Thoracic aorta endothelial cell (primary cell): Measurements from ENCODE around the genes CD19, SPNS1, PAGR1, CDIPT, KCTD13, INO80E and C16orf92.

GRCh38 chr16:28864363-28864882 is 780 bp downstream of the SH2B1 start:
- CAGE, long polyA plus RNA: no peak

- CAGE, long polyA plus RNA: no peak
Measured at GRCh38 chr16:28866358-28867284, 3.0 kb downstream of the SH2B1 start.

- CAGE, long polyA plus RNA: no peak
Measured at GRCh38 chr16:28931701-28932224, at the start of gene CD19. Gene CD19 (plus strand): TSS chr16:28931971.

GRCh38 chr16:28963930-28964664 is 10.5 kb upstream of the SPNS1 start:
- CAGE, long polyA plus RNA: no peak

DNA sequence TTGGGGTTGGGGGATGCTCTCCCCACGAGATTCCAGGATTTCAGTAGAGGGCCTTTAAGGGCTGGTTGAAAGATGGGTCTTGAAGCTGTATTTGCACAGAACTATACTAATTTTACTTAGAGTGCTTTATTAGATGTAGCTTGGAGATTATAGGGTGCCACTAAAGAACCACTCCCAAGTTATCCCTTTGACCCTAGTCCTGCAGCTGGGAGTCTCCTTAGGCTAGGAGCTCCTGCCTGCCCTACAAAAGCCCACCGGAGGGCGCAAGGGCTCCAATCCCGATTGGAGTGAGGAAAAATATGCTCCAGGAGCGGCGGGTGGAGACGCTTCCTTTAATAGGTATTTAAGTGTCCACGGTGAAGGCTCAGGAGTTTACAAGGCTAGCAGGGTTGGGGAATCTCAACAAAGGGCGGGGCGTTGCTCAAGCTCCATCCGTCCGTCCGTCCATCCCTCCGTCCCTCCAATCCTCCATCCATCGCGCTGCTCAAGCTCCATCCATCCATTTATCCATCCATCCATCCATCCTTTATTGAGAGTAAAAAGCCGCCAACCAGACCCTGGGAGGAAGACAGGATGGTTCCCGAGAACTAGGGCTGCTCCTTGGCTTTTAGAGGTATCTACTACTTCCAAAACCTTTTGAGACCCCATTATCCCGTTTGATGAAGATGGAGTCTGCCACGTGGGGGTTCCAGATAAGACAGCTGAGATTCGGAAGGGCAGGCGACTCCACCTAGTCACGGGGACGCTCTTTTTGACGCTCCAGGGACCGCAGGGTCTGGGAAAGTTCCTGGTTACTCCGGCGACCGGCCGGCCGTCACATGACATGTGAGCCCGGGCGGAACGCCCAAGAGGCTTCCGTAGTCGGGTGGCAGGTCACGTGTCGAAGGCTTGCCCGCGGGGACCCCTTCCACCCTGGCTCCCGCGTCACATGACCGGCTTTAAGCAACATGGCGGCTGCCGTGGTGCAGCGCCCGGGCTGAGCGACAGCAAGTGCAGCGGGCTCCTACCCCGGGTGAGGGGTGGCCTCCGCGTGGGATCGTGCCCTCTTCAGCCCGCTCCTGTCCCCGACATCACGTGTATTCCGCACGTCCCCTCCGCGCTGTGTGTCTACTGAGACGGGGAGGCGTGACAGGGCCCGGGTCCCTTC is at the start of gene SPNS1:
SPNS1 (plus strand) TSS at position 927 of the 1,147 bp plus-strand sequence.
- CAGE, long polyA plus RNA: no peak

DNA sequence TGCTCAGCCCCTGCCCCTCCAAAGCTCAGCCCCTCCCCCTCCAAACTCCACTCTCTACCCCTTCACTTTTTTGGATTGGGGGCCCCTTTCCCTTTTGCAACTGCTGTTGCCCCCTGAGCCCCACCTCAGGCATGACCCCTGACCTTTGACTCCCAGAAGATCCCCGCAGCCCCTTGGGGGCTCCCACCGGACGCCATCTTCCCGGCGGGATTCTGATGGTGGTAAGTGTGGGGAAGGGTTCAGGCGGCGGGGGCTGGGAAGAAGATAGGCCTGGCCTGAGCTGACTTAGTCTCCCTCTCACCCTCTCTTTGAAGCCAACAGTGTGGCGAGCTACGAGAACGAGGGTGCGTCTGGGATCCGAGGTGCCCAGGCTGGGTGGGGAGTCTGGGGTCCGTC is 1.4 kb downstream of the LAT start:
- CAGE, long polyA plus RNA: no peak

- CAGE, long polyA plus RNA: no peak
Measured at GRCh38 chr16:29172241-29172448, 187.3 kb downstream of the LAT start.

GRCh38 chr16:29182354-29182992 is 197.6 kb downstream of the LAT start:
- CAGE, long polyA plus RNA: no peak

DNA sequence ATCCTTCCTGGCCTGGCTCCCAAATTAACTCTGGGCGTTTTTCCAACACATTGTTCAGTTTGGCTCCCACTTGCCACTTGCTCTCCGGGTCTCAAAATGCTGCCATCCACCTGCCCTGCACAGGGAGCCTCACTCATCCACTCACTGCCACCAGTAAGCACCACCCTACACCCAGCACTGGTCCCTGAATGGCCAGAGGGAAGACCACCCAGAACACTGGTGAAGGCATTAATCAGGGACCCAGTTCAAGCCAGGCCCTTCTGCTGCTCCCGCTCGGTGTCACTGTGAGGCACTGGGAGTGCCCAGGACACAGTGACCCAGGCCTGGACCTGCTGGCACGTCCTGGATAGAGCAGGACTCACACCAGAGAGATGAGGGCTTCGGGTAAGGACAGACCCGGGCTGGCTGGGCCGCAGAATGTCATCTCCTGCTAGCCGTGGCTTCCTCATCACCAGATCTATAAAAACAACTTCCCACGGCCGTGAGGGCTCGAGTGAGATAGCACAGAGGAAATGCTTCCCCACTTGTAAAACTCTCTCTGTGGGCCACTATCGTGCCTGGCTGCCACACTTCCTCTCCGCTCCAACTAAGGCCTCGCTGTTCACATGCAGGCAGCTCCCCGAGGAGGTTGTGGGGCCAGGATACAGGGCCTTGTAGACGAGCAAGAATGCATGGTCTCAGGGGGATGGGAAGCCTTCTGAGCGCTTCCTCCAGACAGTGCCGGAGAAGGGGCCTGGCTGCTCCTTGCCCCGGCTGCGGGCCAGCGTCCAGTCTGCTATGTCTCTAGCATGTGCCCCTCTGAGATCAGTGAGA is 158.1 kb downstream of the NPIPB11 start:
- CAGE, long polyA plus RNA: no peak

DNA sequence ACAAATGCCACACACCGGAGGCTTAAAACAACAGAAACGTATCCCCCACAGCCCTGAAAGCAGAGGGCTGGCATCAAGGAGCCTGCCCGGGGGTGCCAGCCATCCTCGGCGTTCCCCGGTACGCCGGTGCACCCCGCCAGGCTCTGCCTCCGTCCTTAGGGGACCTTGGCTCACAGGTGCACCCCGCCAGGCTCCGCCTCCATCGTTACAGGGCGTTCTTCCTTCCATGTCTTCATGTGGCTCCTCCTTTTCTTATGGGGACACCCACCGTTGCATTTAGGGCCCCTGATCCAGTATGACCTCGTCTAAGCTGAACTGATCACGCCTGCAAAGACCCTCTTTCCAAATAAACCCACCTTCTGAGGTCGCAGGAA is 151.5 kb downstream of the NPIPB11 start:
- CAGE, long polyA plus RNA: no peak

- CAGE, long polyA plus RNA: no peak
Measured at GRCh38 chr16:29306952-29307586, 99.4 kb downstream of the NPIPB11 start.

- CAGE, long polyA plus RNA: no peak
Measured at GRCh38 chr16:29607527-29608162, 55.4 kb upstream of the SPN start.

DNA sequence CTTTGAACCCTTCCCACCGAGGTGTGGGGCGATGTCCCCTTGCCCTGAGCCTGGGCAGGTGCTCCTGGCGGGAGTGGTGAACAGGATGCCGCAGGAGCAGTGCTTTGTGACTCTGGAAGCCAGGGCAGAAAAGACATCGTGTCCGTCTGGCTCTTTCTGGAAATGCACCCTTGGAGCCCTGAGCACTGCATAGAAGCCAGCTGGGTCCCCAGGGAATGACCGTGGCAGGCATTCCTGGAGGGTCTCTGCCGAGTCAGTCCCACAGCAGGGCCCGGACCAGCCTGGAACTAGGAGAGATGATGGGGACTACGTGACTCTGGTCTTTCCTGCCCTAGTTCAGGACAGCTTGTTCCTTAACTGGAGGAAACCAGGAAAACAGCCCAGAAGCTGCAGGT is 33.7 kb upstream of the SPN start:
- CAGE, long polyA plus RNA: no peak

DNA sequence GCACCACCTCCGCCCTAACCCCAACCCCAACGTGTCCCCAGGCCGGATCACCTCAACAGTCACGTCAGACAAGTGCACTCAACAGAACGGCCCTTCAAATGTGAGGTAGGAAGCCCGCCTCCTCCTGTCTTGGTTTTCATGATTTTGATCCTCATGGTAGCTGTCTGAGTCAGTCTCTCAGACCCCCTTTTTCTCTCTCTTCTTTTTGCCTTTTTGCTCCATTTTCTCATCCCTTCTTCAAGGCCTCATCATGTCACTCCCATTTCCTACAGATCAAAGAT is 1.8 kb downstream of the MAZ start:
- CAGE, long polyA plus RNA: no peak

DNA sequence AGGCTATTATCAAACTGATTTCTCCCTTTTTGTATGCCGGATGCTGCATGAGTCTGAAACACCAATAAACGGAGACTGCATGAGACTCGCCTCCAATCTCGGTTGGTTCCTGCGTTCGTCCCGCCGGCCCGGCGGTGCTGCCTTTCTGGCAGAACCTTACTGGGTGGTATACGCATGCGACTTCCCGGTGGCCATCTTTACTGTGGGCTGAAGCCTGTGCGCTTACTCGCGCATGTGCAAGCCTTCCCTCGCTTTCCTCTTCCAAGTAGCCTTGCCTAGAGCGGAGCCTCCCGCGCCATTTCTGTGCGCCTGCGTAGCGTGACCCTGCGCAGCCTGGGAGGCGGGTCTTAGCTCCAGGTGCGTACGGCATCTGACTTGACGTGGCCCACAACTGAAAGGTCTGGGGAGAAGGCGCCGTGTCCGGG is at the start of gene PAGR1:
PAGR1 (plus strand) TSS at position 356 of the 425 bp plus-strand sequence.
- CAGE, long polyA plus RNA: no peak

DNA sequence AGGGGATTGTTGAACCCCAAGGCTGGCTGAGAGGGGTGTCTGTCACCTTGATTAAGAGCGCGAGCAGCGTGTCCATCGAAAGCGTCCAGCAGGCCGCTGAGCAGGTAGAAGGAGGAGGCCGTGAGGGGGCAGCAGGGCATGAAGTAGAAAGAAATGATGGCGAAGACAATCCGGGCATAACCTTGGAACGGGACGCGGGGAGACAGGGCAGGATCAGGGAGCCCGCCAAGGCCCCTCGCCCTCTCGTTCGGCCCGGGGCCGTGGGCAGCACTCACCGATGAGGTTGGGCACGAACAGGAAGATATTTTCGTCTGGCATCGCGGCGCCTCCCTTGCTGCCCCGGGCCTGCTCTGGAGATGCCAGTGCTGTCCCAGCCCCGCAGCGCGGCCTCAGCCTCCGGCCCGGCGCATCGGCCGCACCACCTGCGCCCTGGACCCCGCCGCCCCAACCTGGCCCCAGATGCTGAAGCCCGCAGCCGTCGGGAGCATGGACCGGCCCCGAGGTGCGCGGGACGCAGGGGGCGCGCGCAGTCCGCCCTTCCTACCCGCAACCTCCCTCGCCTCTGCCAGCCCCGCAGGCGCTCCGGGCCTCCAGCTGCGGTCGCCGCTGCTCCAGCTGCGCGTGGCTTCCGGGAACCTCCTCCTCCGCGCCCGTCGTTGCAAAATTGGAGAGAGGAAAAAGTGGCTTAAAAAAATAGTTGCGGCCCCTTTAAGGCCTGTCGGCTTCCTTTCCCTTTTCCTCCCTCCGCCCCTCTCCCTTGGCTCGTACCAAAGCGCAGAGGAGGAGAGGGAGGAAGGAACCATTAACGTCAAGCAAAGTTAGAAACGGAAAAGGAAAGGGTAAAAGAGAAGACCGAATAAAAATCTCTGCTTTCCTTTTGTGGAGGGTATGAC is at the start of gene CDIPT:
CDIPT (minus strand) TSS at position 687 of the 893 bp plus-strand sequence.
- CAGE, long polyA plus RNA: no peak

GRCh38 chr16:29925598-29926392 is at the start of gene KCTD13:
Gene KCTD13 (minus strand): TSS chr16:29926226.
- CAGE, long polyA plus RNA: no peak

GRCh38 chr16:29926393-29927016 is 479 bp upstream of the KCTD13 start:
- CAGE, long polyA plus RNA: no peak

- CAGE, long polyA plus RNA: no peak
Measured at GRCh38 chr16:29995537-29996438, at the start of gene INO80E. Gene INO80E (plus strand): TSS chr16:29996241.

GRCh38 chr16:30023023-30023677 is at the start of gene C16orf92:
Gene C16orf92 (plus strand): TSS chr16:30023198.
- CAGE, long polyA plus RNA: no peak